Measurements from ENCODE around the gene GNAS.

DNA sequence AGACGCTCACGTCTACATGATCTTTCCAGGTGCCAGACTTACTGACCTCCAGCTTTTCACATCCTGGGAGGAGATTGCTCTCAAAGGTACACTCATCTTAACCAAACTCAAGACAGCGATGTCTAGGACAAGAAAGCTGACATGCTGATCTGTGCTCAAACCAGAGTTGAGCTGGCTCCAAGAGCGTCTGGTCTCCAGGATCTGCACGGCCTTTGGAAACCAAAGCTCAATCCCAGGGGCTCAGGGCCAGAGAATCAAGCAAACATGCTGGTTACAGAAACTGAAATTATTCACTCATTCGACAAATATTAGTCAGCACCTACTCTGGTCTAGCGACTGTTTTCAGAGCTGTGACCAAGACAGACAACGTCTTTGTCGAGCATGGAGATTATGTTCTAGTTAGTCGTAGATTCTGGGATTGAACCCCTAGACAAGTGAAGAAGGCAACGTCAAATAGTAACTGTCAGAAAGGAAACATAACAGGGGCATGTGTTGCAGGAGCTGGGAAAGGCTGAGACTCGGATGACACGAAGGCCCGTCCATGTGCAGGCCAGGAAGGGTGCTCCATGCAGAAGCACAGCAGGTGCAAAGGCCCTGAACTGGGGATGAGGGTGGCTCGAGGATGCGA, 12.7 kb upstream of the PCK1 start:
- CAGE, long polyA plus RNA, result no peak
- RRBS, result no CpG with 5 or more reads among the region's 16 CpGs

- CAGE, long polyA plus RNA, result no peak
- RRBS, result no CpG with 5 or more reads among the region's 27 CpGs
These were observed 718 bp downstream of the PCK1 start for GRCh38 chr20:57561288-57562368.

- CAGE, long polyA plus RNA, result no peak
- RRBS, result 80% methylated on average over 2 of the region's 30 CpGs
These were observed 2.3 kb downstream of the PCK1 start for GRCh38 chr20:57562852-57563925.

DNA sequence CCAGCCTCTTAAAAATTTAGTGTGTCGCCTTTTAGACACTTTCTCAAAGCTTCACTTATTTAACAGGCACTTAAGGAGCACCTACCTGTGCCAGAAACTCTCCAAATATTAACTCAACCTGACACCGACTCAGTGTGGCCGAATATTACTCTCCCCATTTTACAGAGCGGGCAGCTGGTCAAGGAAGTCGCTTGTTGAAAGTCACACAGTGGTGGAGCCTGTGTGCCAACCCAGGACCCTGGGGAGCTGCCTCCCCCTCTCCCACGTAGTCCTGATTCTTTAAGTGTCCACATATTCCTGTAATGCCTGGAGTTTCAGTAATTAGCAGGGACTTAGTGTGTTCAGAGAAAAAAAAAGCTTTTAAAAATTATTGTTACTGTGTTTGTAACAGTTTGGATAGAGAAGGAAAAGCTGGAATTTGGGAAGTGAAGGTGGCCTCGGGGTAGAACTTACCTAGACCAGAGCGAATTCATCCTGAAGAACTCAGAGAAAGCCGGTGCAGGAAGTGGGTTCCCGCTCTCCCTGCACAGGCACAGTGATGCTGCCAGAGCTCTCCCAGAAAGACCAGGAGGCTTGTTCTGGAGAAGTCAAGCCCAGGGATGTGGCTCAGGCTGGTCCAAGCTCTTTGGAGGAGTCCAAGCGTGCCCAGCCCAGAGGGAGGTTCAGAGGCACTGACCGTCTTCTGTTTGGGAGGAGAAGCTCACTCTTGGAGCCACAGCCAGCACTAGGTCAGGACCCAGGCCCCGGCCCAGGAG, 1.2 kb upstream of the PMEPA1 start:
- CAGE, long polyA plus RNA, result no peak
- RRBS, result no CpG with 5 or more reads among the region's 13 CpGs

- CAGE, long polyA plus RNA, result no peak
- RRBS, result no CpG with 5 or more reads among the region's 8 CpGs
These were observed 159.3 kb upstream of the C20orf85 start for GRCh38 chr20:57991401-57991874.

DNA sequence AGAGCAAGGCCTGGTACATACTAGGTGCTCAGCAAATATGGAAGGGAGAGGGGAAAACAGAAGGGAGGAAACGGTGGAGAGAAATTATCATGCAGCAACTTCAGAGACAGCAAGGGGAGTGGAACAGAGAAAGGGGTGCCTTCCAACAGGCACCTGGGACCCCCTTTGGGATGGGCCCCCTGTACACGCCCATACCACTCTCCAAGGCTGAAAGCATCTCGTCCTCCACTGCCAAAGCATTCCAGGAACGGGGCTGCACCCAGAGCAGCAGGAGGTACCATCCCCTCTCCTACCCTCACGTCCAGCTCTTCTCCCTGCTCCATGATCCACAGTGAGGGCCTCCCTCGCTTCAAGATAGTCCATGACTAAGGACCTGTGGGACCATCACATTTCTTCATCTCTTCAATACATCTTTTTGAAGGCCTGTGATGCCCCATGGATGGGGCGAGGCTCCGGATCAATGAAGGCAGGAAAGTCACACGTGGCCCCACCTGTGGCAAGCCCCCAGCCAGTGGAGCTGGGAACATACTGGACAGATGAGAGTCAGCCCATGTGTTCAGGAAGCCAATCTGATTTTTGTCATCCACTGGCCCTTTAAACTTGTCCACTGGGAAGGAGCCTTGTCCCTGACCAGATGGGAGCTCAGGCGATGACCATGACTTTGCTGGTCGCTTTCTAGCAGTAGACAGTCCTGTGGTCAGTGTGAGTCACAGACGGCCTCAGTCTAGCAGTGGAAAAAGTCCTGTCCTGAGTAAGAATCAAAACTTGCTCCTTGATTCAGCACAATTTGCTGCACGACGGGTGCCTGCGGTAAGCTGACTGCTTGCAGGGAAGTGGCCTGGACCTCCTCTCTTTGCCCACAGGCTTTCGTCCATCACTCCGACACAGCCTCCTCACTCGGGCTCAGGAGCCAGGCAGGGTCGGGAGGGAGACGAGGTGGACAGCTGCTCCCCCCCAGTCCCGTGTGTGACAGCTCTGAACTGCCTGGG, 131.9 kb upstream of the C20orf85 start:
- CAGE, long polyA plus RNA, result no peak
- RRBS, result no CpG with 5 or more reads among the region's 21 CpGs

- CAGE, long polyA plus RNA, result no peak
- RRBS, result no CpG with 5 or more reads among the region's 4 CpGs
These were observed 52.6 kb upstream of the C20orf85 start for GRCh38 chr20:58098113-58098544.

- CAGE, long polyA plus RNA, result no peak
- RRBS, result no CpG with 5 or more reads among the region's 12 CpGs
These were observed 9.9 kb upstream of the ANKRD60 start for GRCh38 chr20:58238235-58238933.

DNA sequence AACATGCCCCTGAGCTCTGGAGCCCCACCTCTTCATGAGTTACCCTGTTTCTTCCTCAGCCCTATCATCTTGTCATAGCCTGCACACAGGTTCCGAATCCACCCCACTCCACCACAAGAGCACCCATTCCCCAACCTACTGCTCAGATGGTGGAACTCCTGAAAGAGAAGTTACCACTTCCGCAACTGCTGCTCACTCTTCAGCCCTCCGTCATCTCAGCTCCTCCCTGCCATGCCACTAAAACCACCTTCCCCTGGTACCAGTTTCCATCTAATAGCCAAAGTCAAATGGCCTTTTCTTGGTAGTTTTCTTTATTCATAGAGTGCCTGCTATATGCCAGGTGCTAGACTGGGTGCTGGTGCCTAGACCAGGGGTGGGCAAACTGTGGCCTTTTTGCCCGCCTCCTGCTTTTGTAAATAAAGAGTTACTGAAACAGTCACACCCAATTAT, 3.9 kb downstream of the RAB22A start:
- CAGE, long polyA plus RNA, result no peak
- RRBS, result no CpG with 5 or more reads among the region's 4 CpGs

DNA sequence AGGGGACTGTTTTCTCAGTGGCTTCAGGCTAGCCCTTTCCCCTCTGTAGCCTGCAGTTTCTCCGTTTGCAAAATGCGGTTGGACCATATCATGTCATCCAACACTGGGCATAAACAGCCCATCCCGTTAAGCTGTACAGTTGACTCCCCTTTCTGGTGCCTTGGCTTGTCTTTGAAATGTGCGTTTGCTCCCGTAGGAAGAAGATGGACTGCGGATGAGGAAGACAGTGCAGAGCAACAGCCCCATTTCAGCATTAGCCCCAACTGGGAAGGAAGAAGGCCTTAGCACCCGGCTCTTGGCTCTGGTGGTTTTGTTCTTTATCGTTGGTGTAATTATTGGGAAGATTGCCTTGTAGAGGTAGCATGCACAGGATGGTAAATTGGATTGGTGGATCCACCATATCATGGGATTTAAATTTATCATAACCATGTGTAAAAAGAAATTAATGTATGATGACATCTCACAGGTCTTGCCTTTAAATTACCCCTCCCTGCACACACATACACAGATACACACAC, 54.9 kb downstream of the VAPB start:
- CAGE, long polyA plus RNA, result no peak
- RRBS, result no CpG with 5 or more reads among the region's 8 CpGs

GRCh38 chr20:58785347-58785643, 92.7 kb downstream of the NPEPL1 start:
- CAGE, long polyA plus RNA, result no peak
- RRBS, result no CpG with 5 or more reads among the region's 3 CpGs

- CAGE, long polyA plus RNA, result no peak
- RRBS, result 2% methylated on average over 22 of the region's 53 CpGs
These were observed 455 bp upstream of the GNAS start for GRCh38 chr20:58890720-58891211.

DNA sequence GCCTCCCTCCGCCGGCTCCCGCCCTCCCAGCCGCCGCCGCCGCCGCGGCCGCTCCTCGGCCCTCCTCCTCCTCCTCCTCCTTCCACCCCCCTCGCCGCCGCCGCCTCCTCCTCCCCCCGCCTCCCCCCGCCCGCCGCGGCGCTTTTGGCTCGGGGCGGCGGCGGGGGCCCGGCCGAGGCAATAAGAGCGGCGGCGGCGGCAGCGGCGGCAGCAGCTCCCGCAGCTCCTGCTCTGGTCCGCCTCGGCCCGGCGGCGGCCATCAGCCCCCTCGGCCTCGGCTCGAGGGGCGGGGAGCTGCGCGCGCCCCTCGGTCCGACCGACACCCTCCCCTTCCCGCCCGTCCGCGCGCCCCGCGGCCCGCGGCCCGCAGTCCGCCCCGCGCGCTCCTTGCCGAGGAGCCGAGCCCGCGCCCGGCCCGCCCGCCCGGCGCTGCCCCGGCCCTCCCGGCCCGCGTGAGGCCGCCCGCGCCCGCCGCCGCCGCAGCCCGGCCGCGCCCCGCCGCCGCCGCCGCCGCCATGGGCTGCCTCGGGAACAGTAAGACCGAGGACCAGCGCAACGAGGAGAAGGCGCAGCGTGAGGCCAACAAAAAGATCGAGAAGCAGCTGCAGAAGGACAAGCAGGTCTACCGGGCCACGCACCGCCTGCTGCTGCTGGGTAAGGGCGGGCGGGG, at the start of gene GNAS:
TSS of gene GNAS (plus strand) at position 210 of the 670 bp plus-strand sequence.
- CAGE, long polyA plus RNA, result start-site peak on the plus strand centred at position 420 of the sequence, 234 bp wide, 137 and 150 reads in 2 replicates
- RRBS, result under 1% methylated on average over 27 of the region's 104 CpGs

DNA sequence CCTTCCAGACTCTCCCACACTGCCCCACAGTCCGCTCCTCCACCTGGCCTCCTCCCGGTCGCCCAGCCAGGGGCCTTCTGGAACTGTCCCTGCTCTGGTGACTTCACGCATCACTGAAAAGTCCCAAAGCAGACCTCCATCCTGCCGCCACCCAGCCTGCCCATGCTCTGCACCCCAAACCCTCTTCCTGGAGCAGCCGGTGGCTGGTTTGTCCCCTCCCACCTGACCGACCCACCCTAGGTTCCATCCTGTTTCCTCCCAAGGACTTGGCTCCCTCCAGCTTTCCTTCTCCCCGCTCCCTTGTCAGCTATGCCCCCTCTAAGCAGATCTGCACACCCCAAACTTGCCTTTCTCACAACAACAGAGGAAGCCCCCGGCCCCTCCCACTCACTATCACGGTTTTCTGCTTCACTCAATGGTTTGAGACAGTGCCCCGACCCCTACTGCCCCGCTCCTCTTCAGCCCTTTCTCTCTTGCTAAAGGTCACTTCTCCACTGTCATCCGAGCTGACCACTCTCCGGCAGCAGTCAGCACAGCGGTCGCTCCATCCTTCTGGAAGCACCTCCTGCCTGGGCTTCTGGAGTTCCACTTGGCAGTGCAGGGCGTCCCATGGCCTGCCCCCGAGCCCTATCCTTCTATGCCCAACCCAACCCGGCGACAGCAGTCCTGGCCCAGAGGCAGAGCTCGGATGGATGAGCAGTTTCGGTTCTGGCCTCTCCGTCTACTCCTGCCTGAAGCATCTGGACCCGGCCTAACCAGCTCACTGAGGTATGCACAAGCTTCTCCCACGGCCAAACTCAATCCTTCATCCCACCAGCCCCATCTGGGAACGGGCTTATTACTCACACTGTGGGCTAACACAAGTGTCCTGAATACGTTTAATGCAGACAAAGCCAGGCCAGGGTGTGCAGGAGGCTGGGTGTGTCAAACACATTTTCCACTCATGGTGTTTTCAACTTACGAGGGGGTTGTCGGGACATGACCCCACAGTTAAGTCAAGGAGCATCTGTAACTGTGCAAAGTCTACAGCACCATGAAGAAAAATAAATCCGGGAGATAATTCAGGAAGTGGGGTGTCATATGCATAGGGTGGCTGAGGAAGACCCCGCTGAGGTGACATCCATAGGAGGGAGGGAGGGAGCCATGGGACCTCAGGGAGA, 4.1 kb downstream of the CTSZ start:
- CAGE, long polyA plus RNA, result no peak
- RRBS, result 73% methylated on average over 5 of the region's 31 CpGs

GRCh38 chr20:59035457-59035692, 3.2 kb upstream of the ATP5F1E start:
- CAGE, long polyA plus RNA, result no peak
- RRBS, result no CpG with 5 or more reads among the region's 2 CpGs

DNA sequence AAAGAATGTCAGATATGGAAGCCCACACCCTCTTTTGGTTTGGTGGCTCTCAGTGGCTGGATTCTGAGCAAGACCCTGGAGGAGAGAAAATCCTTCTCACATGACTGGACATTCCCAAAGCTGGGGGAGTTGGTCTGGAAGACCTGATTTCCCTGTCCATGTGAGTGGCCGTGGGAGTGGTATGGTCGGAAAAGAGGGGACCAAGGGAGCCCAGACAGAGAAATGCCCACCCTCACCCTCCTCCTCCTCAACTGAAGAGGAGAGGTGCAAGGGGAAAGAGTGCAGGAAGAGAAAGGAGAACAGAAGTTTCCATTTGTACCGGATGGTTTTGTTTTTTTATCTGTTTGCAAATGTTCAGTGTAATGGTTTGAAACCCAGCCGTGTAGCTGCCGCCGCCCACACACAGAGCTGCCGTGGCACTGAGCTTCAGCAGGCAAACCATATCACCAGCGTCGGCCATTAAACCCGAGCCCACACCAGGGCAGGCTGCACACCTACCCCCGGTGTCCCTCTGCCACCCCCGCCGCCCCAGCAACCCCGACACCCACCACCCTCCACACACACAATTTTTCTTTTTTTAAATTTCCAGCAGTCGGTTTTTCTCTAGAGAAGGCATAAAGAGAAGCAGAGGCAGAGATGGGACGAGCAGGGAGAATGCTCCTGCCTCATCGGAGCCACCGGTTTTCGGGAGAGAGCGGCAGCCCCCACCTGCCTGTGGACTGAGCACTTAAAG, 17.8 kb upstream of the ZNF831 start:
- CAGE, long polyA plus RNA, result no peak
- RRBS, result no CpG with 5 or more reads among the region's 20 CpGs

- CAGE, long polyA plus RNA, result no peak
- RRBS, result no CpG with 5 or more reads among the region's 6 CpGs
These were observed 10.4 kb upstream of the EDN3 start for GRCh38 chr20:59289920-59290497.

DNA sequence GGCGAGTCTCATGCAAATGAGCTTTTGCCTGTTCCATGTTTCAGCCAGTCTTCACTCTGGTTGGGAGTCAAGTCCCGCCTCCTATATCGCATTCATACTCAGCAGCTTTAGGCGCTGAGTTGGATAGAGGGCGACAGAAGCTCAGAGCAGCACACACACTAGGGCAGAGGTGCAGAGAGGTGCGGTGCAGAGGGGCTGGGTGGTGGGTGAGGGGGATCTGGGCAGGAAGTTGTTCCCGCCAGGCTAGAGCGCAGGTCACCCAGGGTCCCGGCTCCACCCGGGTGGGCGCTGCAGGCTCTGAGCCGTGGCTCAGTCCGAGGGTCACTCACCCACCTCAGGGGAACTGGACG, 89.2 kb upstream of the PHACTR3 start:
- CAGE, long polyA plus RNA, result no peak
- RRBS, result no CpG with 5 or more reads among the region's 14 CpGs

GRCh38 chr20:59577199-59577797, 27.0 kb upstream of the PHACTR3 start:
- CAGE, long polyA plus RNA, result no peak
- RRBS, result 4% methylated on average over 54 of the region's 86 CpGs

DNA sequence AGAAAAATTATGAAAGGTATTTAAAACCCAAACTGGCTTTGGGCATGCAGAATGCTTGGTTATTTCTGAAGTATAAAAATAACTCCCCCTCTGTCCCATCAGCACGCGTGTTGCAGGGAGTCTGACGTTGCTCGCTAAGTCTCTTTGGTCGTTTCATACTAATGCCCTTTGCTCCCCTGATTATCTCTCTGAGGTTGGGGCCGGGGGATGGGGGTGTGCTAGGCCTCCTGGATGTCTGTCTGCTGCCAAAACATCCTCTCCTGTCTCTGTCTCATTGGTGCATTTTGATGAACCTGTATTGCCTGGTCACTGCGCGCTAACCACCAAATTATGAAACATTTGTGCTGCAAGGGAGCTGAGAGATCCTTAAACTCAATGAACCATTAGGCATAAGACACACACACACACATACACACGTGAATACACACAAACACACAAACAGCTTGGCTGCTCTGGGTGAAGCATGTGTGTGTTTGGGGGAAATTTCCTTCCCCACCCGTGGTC, 96.4 kb downstream of the CDH26 start:
- CAGE, long polyA plus RNA, result no peak
- RRBS, result no CpG with 5 or more reads among the region's 10 CpGs

All from BJ (cell line).